ENCODE data around the gene ZNF658.

- PRO-cap: unidirectional peak, minus-strand start at chr9:65386917
These were observed 101.7 kb upstream of the FOXD4L5 start for GRCh38 chr9:65386622-65387257.

DNA sequence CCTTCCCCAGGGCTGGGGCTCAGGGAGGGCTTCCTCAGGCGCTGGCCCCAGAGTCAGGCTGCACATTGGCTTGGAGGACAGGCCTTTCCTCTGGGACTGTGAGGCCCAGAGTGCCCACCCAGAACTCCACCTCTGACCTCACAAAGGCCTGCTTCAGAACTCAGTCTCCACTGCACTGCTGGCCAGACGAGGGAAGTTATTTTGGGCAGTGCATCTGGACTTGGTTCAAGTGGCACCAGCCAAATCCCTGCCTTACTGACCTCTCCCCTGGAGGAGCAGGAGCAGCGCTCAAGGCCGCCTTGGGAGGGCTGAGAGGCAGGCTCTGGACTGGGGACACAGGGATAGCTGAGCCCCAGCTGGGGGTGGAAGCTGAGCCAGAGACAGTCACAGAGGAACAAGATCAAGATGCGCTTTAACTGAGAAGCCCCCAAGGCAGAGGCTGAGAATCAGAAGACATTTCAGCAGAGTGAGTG lies 140.3 kb downstream of the FOXD4L4 start:
- PRO-cap: no peak

- PRO-cap: unidirectional peak, plus-strand start at chr9:66900803
These were observed at the start of gene ZNF658 for GRCh38 chr9:66900441-66901035. Gene ZNF658 (plus strand): TSS chr9:66900725.

- PRO-cap: no peak
These were observed 42.1 kb downstream of the ZNF658 start for GRCh38 chr9:66942325-66943248.

- PRO-cap: no peak
These were observed 274 bp downstream of the ANKRD20A1 start for GRCh38 chr9:67859035-67859374.

- PRO-cap: no peak
These were observed 40.0 kb downstream of the TMEM252 start for GRCh38 chr9:68500310-68501441.

GRCh38 chr9:68538190-68538801 lies 2.4 kb downstream of the TMEM252 start:
- PRO-cap: no peak

DNA sequence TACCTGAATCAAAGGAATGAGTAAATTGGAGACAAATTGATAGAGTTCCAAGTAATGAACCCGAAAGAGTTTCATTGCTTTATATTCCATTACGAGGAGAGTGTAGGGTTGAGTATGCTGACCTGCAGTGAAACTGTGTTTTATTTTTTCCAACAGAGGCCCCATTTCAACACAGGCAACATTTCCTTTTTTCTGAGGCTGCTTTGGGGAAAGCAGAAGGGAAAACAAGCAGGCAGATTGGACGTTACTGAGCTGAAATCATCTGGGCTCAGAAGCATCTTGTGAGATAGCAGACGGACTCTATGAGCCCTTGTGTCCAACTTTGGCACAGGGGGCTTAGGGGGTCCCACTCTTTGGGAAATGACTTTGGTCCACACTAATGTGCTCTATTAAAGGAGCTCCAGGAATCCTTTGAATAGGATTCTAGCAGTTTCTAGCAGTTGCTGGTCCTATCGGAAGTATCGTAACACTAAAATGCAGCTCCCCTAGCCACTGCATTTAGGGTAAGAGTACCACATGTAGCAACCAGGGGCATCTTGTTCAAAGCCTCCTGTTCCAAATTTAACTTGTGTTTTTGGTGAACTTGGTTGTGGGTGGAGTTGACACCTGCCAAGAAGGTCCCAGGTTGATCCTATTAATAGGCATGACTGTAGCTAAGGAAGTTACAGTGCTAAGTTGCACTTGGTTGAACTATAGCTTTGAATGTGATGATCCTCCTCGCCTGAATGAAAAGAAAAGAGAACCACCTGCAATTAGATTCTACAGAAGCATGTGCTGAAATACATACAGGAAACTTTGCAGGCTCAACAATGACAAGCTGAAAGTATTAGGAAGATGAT lies 64.8 kb upstream of the PIP5K1B start:
- PRO-cap: no peak

GRCh38 chr9:68706068-68707034 lies 1.3 kb downstream of the PIP5K1B start:
- PRO-cap: no peak

DNA sequence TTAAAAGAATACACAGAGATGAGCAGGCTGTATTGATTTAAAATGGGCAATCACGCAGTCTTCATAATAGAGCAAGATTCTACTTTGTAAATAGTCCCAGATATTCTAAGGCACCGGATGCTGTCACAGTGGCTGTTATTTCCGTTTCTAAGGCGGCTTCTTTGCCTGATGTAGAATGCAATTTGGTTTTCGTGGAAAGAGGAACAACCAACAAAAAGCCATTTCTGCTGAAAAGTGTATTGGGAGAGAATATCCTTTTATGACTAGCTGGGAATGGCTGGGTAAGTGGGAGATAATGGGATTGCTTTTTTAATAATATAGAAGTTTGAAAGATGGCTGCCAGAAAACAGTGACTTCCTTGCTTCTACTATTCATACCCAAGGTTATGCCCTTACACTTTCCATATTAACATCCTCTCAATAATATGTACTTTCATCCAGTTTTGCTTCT lies 17.4 kb downstream of the PRKACG start:
- PRO-cap: no peak

GRCh38 chr9:69204132-69205484 lies 30.5 kb downstream of the TJP2 start:
- PRO-cap: no peak

DNA sequence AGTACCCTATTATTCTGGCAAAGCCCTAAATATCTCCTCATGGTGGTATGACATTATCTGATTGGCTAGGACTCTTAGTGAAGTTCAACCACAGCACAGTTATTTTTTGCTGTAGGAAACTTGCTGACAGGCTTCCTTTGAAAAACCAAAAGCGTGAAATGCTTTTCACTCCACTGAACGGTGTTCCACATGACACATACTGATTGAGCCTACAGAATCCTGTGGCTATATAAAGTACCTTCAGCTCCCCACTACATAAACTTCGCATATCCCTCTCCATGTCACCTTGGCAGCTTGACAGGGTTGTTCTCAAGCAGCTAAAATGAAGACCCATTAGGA lies 91.7 kb downstream of the APBA1 start:
- PRO-cap: no peak

DNA sequence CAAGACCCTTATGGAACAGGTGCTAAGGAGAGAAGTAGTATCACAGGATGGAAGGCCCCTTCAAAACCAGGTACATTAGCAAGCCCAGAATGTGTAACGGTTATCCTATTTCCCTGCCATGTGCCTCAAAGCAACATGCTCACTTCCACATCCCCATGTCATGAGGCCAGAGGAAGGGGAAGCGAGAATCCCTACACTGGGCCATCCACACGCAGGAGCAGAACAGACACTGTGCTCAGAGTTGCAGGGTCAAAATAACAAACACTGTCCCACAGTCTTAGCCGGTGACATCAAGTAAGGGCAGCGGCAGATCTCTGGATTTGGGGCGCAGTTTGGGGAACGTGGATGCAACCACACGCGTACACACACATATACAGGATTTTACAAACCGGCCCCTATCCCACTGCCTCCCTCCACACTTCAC lies 897 bp downstream of the APBA1 start:
- PRO-cap: no peak

DNA sequence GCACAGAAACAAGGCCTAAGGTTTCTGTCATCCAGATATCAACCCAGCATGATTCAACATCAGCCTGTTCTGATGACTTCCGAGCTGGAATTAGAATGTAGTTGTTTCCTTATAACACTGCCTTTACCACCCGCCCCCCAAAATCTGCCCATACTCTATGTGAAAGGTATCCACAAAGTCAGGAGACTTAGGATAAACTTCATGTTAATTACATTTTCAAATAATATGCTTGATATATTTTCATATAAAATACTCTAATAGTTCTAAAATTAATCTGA lies 5.1 kb downstream of the KLF9 start:
- PRO-cap: no peak

DNA sequence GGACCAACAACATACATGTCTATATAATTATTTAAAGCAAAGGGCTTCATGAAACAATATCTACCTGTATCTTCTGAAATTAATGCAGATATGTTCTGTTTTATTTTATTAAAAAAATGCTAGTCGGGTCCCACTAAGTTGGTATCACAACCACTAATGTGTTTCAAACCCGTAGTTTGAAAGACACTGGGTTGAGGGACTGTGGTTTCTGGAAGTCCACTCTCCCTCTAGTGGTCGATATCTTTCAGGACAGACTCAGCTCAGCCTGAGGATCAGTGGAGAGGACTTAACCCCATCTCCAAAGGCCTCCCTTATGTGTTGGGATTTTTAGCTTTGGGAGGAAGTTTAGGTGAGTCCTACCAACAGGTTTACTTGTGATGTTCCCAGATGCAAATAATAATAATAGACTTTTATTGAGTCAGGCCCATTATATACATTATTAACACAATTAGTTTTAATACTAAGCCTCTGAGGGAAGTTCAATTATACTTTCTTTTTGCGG lies 70.1 kb upstream of the KLF9 start:
- PRO-cap: no peak

GRCh38 chr9:70553792-70554651 lies 139.6 kb upstream of the KLF9 start:
- PRO-cap: no peak

DNA sequence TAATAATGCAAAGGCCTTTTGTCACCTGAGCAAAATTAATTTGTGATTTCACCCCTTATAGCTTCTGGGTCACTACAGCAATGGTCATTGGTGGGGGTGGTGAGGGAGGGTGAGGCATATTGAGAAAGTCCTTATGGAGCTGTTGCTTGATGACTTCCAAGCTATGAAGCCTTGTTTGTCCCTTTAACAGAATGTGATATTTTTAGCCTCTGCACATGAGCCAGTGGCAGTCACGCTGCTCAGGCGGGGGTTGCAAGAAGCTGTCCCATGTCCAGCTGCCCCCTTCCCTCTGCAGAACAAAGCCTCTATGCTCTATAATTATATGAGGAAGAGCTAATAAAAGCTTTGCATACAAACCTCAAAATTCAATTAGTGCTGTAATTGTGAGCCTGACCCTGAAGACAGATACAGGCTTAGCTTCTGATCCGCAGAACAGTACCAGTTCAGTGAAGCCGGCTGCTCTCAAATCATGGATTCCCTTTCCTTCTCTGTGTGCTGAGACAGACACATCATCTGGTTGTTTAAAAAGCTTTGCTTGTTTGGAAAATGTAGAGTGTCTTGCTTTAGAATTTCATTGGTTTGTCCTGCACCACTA lies 200.7 kb upstream of the KLF9 start:
- PRO-cap: no peak

DNA sequence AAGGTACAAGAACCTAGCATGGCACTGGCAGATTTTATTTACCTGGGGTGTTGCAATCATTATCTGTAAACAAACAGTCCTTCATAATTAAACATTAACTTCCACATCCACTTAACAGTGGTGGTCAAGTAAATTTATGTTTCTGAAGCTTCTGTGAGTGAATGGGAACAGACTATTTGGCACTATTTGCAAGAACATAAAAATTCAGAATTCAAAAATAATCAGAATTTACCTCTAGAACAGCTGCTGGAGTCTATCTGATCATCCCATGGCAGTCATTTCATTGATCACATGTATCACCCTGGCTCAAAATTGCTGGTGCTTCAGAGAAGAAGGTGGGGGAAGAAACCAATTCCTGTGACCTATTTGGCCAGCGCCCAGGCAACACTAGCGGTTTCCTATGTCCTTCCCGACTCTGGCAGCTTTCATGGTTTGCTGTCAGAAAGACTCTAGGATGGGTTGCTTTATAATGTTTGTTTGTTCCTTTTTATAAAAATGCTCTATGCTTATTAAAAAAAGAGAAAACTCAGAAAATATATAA lies 24.7 kb downstream of the TRPM3 start:
- PRO-cap: no peak

- PRO-cap: no peak
These were observed 160.6 kb downstream of the CEMIP2 start for GRCh38 chr9:71607776-71608038.

GRCh38 chr9:71713806-71714446 lies 54.4 kb downstream of the CEMIP2 start:
- PRO-cap: no peak

Measured in duodenum (tissue), 1 donor.